Neural cell (in vitro differentiated cells): ENCODE data around the genes KCND1, CCDC120, GAGE1 and SSX2.

- RAMPAGE, long total RNA: no peak
These were observed 17.6 kb downstream of the OTUD5 start for GRCh38 chrX:48939771-48940186.

DNA sequence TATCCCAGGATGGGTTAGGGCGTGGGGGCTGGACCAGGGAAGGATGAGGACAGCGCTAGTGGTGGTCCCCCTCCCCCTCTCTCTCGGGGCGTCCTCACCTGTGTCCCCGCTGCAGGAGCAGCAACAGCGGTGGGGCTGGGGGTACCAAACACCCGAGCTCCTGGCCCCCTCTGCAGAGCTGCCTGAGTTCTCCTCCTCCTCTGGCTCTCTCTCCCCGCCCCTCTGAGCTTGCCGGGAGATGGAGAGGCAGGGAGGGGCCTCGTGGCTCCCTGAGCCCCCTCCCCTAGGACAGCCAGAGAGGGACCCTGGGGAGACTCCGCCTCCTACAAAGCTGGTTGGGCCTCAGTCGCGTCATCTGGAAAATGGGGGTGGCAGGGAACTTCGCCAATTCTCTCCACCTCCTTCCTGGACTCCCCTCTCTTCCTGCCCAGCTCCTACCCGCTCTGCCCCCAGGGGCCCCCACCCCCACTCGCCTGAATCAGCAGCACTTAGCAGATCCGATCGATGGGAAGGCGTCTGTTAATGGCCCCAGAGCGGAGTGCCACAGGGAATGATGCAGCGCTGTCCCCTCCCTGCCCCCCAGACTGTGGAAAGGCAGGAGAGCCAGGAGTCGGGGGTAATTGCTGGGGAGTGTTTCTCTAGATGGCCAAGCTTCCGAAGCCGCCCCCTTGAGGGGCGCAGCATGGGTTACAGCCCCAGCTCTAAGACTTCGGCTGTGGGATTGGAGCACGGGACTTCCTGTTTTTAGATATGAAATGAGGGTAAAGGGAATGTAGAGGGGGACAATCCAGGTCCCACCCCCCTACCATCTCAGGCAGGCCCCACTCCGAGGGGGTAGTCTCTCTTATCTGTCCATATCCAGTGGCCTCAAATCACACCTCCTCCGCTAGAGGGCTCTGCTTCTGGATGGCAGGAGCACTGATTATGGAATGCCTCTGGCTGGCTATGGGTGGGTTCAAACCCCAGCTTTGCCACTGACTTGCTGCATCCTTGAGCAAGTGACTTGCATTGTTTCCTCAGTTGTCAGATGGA lies at the start of gene KCND1:
KCND1 (minus strand) TSS at position 202 of the 1,032 bp plus-strand sequence.
- RAMPAGE, long total RNA: no peak

DNA sequence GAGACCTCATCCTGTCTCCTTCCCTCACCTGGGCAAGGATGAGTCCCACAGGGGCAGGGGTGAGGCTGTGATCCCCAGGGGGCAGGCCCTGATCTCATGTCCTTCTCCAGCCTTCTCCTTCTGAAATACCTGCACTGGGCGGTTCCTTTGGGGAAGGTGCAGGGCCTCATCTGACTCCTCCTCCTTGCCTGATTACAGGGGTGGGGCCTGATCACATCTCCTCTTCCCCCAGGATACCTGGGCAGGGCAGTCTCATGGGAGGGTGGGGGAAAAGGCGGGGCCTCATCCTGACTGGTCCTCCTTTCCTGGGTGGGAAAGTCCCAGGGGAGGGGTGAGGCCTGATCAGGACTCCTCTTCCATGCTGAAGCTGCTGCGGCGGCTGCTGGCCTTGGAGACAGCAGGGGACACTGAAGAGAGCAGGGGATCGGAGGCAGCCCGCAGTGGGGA lies 13.3 kb downstream of the TFE3 start:
- RAMPAGE, long total RNA: no peak

DNA sequence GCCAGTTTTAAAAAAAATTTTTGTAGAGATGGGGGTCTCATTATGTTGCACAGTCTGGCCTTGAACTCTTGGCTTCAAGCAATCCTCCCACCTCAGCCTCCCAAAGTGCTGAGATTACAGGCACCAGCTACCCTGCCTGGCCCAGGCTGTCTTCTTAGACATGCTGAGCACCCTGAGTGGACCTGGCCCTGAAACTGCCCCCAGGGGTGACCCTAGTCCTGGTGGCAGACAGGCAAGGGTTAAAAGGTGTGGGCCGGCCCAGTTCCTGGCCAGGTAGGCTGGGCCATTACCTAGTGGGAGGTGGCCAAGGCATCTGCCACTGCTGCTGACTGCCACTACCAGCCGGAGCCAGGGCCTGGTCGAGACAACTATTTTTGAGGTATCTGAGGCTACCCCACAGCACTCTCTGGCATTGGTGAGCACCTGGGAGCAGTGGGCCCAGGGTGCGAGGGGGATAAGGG lies at the start of gene CCDC120:
CCDC120 (plus strand) TSS at position 319 of the 461 bp plus-strand sequence.
- RAMPAGE, long total RNA: no peak

DNA sequence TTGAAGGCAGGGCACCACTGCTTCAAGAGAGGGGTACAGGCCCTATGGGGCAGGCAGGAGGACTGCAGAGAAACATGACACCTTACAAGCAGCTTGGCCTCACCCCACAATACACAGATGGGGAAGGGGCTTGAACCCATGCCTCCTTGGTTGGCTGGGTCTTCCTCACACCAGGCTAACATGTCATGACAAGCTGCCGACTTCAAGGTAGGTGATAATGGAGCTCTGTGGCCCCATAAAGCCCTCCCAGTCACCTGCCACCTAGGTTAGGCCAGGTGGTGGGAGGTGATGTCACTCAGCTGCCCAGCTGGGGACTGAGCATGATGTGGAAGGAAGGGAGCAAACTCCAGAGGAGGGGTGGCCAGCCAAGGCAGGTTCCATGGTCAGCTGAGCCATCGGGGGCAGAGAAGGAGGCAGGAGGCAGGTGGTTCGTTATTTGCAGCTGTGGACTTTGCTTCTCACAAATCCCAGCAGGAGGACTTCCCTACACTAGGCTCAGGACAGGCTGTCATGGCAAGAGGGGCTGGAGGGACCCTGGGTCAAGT lies 2.0 kb downstream of the CCDC120 start:
- RAMPAGE, long total RNA: no peak

GRCh38 chrX:49100609-49101697 lies 21.3 kb upstream of the WDR45 start:
- RAMPAGE, long total RNA: no peak

DNA sequence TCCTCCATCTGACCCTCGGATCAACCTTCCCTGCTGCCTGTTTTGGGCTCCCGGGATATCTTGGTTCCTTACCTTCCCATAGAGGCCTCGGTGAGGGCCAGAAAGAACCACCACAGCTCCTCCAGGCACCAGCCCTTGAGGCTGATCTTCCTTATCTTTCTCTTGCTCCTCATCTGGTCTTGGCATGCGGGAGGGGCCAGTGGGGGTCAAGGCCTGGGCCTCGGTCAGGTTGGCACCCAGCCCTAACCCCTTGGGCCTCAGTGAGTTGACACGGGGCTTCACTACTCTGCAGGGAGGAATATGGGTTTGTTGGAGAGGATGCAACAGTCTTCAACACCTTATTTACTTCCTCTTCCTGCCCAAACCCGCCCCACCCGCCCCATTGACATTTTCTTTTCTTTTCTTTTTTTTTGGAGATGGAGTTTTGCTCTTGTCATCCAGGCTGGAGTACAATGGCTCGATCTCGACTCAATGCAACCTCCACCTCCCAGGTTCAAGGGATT lies 6.0 kb downstream of the GPKOW start:
- RAMPAGE, long total RNA: no peak

DNA sequence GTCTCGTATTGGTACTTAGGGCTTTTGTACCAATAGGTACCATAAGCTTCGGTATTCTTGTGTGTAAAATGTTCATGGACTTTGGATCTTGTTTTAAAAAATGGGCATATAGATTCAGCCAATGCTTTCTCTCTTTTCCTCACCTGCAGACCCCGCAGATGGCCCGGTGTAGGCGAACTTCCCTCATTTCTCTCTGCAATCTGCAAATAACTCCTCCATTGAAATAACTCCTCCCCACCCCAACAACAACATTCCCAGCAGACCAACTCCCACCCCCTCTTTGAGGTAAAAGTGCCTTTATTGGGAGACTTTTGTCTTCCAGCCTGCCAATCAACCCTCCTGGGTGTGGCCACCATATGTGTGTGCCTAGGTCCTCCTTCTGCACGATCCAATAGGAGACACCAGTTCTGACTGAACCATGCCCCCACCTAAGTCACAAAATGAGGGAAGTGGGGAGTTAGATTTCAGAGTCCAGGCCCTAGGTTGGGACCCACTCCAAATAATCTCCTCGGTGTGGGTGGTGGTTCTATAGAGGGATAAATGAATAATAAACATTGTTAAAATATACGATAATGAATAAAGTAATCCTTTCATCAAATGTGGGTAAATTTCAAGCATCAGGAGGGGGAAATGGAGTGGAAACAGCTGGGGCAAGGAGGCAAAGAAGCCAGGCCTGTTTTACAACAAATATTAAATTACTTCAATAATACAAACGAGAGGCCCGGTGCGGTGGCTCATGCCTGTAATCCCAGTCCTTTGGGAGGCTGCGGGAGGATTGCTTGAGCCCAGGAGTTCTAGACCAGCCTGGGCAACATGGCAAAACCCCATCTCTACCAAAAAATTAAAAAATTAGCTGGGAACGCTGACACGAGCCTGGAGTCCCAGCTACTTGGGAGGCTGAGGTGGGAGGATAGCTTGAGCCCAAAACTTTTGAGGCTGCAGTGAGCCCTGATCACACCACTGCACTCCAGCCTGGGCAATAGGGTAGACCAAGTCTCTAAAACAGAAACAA lies 3.1 kb downstream of the PLP2 start:
- RAMPAGE, long total RNA: no peak

GRCh38 chrX:49204630-49205261 lies 4.8 kb upstream of the SYP start:
- RAMPAGE, long total RNA: no peak

DNA sequence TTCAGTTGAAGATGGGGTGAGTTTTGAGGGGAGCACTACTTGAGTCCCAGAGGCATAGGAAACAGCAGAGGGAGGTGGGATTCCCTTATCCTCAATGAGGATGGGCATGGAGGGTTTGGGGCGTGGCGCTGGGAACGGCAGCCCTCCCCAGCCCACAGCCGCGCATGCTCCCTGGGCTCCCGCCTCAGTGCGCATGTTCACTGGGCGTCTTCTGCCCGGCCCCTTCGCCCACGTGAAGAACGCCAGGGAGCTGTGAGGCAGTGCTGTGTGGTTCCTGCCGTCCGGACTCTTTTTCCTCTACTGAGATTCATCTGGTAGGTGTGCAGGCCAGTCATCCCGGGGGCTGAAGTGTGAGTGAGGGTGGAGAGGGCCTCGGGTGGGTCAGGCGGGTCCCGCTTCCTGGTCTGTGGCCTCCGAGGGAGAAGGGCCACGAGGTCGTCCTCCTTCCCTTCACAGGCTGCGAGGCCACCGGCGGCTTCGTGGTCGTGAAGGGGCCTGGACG lies at the start of gene GAGE1:
GAGE1 (plus strand) TSS at position 207 of the 502 bp plus-strand sequence.
- RAMPAGE, long total RNA: no peak

- RAMPAGE, long total RNA: no peak
These were observed 29.6 kb upstream of the PAGE1 start for GRCh38 chrX:49725232-49725876.

- RAMPAGE, long total RNA: no peak
These were observed 105.8 kb downstream of the AKAP4 start for GRCh38 chrX:50094889-50095566.

GRCh38 chrX:50697480-50698204 lies 116.4 kb downstream of the SHROOM4 start:
- RAMPAGE, long total RNA: no peak

GRCh38 chrX:51456189-51456929 lies 40.0 kb downstream of the NUDT11 start:
- RAMPAGE, long total RNA: no peak

GRCh38 chrX:52707006-52707387 lies at the start of gene SSX2:
Gene SSX2, minus strand, starts transcription at chrX:52707178.
- RAMPAGE, long total RNA: no peak

DNA sequence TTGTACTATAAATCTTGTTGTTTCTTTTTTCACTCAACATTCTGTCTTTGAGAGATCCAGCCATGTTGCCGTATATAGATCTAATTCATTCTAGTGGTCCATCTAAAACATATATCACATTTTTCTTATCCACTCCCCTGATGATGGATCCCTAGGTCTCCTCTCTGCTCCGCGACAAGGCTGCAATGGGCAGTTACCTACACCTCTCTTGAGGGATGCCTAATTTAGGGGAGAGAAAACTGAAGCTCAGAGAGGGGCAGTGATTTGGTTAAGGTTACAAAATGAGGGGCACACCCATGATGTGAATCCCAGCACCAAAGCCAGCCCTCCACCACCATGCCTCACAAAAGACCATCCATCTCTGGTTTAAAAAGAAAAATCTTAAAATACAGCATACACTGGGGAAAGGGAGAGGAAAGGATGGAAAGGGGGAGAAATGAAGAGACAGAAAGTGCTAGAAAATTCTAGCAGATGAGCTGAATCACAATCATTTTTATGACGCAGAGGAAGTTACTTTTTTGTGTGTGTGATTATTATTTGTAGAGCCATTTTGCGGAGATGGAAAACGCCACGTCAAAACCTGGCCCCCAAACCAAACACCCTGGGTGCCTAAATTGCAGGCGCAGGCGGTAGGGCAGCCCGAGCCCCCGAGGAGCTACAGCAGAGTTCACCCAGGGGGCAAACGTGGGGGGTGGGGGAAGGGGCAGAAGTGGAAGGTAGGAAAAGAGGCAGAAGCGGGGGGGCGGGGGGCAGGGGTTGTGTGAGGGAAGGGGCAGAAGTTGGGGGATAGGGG lies 1.4 kb upstream of the TSPYL2 start:
- RAMPAGE, long total RNA: no peak

GRCh38 chrX:53085548-53086422 lies 3.6 kb downstream of the TSPYL2 start:
- RAMPAGE, long total RNA: no peak

DNA sequence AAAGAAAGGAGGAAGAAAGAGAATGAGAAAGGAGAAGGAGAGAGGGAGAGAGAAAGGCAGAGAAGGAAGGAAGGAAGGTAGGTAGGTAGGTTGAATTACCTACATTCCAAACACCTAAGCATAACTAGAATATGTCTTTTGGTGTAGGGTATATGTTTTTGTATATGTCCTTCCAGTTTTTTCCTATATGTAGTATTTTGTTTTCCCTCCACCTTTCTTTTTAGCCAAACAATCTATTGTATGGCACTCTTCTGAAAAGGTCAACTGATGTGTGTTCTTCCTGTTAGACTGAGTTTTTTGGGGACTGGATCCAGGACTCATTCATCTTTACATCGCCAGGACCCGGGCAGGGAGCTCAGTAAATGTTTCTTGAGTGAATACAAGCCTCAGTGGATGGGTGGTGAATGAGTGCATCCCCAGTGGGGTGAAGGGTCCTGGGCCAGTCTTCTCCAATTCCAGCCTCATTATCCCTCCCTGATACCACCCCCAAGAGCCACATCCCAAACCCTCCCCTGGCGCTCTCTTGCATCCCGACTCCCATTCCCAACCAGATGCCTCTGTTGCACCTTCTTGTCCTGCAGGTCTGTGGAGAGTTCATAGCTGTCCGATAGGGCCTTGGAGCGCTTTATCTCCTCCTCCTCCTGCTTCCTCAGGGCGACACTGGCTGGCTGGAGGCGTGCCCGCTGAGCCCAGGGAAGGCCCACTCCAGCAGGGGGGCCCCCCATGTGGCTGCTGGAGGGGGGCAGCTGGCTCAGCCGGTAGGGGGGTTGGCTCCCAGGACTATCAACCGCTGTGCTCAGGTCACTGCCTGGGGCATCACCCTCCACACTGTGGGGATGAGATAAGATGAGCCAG lies 30.5 kb upstream of the KDM5C start:
- RAMPAGE, long total RNA: no peak

DNA sequence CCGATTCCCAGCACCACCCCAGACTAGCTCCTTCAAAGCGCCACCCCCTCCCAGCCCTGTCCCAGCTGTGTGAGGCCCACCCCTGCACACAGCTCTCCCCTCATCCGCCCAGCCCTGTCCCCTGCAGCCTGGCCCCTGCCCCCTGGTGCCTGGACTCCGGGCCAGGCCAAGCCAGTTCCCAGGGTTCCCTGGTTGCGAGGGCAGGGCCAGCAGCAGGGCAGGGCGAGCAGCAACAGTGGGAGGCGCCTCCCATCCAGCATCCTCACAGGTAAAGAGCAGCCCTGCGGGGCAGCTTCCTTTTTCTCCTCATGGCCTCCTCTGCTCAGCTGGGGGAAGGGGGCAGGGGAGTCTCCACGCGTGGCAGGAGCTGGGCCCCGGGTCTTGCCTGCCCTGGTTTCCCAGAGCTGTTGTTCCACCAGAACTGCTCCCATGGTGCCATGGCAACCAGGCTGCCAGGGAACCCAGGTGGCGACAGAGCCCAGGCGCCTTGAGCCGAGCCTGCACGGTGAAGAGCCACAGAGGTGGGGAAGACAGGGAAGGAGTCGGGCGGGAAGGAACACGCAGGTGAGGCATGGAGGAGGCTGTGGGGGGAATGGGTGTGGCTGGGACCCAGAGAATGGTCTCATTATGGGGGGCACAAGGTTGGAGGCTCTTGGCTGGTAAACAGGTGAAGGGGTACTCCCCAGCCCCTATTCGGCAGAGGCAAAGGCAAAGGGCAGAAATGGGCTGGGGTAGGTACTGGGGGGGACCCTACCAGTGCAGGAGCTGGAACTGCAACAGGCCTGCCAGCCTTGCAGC lies 31.7 kb upstream of the KDM5C start:
- RAMPAGE, long total RNA: no peak

DNA sequence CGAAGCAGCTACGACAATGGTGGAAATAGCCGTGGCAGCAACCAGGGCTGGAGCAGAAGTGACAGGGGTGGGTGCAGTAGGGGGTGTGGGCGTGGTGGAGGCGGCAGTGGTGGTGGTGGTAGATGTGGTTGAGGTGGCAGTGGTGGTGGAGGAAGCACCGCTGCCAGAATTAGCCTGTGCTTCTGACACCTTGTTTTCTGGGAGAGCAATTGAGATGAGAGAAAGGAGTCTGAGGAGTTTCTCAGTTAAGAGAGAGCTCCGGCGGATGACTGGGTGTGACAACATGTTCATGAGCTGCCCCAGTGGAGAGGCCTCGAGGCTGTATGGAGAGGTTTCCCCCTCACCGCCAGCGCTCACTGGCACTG lies 113.5 kb upstream of the HSD17B10 start:
- RAMPAGE, long total RNA: no peak